AG04449 (cell line): ENCODE results near the gene TTC32.

- RRBS: 1% methylated on average over 38 of the region's 67 CpGs
These were observed 539 bp downstream of the RDH14 start for GRCh38 chr2:18559677-18560551.

- RRBS: no CpG with 5 or more reads among the region's 5 CpGs
These were observed 135.0 kb upstream of the NT5C1B start for GRCh38 chr2:18724245-18724935.

- RRBS: no CpG with 5 or more reads among the region's 9 CpGs
These were observed 115.4 kb downstream of the TTC32 start for GRCh38 chr2:19786061-19787188.

DNA sequence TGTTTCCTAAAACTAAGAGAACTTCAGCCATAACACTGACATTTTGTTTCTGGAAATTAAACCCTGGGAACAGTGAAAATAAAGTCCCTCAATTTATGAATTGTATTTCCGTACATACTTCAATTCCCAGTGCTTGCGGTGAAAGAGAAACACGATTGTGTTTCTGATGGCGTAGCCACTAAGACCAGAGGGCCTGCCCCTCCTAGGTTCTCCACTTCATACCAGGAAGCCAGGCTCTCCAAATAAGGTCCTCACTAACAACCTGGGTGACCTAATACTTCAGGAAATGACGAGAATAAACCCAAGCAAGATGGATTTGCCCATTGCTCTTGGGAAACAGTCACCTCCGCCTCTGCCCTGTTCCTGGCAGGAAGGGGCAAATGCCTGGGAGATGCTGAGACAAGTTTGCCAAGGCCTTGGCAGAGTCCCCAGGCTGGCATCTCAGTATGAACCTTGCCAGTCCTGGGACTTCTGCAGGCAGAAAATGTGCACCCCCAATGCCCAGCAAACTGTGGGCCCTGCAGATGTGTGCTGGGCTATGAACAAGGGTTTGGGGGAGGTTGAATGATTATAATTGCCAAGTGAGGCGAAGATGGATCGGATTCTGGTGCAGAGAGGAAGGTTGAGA lies 41.7 kb downstream of the TTC32 start:
- RRBS: no CpG with 5 or more reads among the region's 8 CpGs

GRCh38 chr2:19901829-19902432 lies at the start of gene TTC32:
TTC32 (minus strand) TSS chr2:19901983.
- RRBS: no CpG with 5 or more reads among the region's 36 CpGs

GRCh38 chr2:20013164-20013527 lies 678 bp upstream of the MATN3 start:
- RRBS: 32% methylated on average over 3 of the region's 8 CpGs

DNA sequence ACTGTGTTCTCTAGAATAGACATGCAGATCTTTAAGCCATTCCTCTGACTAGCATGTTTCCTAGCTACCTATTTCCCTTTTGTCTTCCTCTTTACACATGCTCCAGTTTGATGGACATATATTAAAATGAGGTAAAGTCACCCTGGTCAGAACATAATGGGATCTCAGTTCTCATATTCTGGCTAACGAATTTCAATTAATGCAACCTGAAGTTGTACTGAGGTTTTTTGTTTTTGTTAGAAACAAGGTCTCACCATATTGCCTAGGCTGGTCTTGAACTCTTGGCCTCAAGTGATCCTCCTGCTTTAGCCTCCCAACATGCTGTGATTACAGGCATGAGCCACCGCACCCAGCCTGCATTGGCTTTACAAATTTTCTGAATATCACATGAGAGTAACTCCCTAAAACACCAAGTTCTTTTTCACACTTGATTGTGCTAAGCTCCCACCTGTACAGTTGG lies 9.5 kb downstream of the LAPTM4A start:
- RRBS: no CpG with 5 or more reads among the region's 2 CpGs

GRCh38 chr2:20051093-20051305 lies 429 bp downstream of the LAPTM4A start:
- RRBS: no CpG with 5 or more reads among the region's 10 CpGs

- RRBS: no CpG with 5 or more reads among the region's 6 CpGs
These were observed 29.5 kb upstream of the LAPTM4A start for GRCh38 chr2:20080939-20081290.

GRCh38 chr2:20141040-20142009 lies 83.6 kb downstream of the SDC1 start:
- RRBS: no CpG with 5 or more reads among the region's 16 CpGs

GRCh38 chr2:20218688-20219810 lies 5.9 kb downstream of the SDC1 start:
- RRBS: no CpG with 5 or more reads among the region's 22 CpGs

DNA sequence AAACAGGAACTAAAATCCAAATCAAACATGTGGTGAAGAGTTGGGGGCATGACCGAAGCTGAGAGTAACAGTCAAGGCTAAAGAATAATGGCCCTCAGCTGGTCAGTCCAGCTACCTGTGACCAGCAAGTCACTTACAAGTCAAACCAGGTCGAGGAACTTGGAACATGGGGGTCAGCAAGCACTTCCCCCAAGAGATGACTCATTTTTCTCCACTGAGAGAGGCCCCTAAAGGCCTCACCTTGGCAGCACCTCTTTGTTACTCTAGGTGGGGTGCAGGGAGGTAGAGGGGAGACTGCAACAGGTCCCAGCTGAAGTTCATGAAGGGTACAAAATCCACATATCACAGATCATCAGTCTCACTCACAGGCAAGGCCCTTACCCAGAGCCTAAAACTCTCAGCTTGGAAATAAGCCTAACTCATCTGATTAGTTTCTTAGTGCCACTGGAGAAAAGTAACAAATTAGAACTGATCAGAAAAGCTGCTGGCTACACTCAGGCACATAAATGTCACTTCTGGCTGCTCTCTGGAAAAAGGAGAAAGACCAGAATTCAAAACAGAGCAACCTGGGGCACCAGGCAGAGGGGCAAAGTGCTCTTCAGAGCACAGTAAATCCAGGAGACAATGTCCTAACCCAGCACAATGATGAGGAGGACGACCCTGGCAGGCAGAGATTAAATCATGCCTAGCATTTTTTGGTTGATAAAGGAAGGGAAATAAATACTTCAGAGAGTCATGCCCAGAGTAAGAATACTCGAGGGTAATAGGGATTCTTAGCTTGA lies 3.9 kb downstream of the SDC1 start:
- RRBS: no CpG with 5 or more reads among the region's 4 CpGs

- RRBS: no CpG with 5 or more reads among the region's 10 CpGs
These were observed 59.4 kb downstream of the PUM2 start for GRCh38 chr2:20291083-20291897.

- RRBS: no CpG with 5 or more reads among the region's 3 CpGs
These were observed 46.5 kb downstream of the PUM2 start for GRCh38 chr2:20303923-20304852.

DNA sequence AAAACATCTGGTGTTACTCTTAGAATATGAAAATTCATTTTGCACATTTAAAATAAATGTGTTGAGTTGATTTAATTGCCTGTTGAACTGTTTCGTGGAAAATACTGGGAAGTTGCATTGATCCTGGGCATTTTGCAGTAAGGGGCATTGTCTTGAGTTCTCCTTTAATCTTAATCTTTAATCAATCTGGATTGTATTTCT lies 4.2 kb downstream of the RHOB start:
- RRBS: no CpG with 5 or more reads among the region's 1 CpG

GRCh38 chr2:20451344-20451797 lies 4.5 kb downstream of the RHOB start:
- RRBS: no CpG with 5 or more reads among the region's 4 CpGs

DNA sequence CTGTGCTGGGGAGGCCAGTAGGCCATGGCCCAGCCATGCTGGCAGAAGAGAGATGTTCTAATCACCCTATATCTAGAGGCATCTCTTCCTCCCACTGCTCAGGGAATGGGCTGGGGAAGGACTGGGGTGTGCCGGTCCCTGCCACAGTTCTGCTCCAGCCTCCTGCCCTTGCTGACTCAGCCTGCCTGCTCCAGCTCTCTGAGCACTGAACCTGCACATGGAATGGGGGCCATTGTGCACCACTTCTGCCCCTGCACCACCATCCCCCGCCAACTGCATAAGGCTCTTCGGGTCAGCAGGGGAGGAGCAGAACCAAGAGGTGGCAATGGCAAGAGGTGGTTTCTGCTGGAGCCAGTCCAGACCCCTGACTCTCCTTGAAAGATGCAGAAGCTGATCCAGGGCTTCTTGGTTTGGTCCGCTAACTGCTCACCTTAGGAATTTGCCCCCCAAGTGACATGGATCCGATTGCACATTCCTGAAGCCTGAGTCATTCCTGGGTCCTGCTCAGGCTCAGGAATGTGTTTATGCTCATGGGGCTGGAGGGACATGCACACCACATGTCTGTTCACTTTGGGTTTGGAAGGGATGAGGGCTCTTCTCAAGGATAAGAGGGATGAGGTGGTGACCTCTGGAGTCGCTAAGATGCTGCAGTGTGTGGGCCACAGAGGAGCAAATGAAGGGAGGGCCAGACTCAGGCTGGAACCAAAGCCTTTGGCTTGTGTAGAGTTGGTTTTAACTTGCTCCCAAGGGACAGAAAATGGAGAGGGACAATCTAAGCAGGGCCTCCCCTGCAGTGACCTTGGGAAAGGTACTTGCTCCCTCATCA lies 66.5 kb downstream of the HS1BP3 start:
- RRBS: no CpG with 5 or more reads among the region's 6 CpGs

DNA sequence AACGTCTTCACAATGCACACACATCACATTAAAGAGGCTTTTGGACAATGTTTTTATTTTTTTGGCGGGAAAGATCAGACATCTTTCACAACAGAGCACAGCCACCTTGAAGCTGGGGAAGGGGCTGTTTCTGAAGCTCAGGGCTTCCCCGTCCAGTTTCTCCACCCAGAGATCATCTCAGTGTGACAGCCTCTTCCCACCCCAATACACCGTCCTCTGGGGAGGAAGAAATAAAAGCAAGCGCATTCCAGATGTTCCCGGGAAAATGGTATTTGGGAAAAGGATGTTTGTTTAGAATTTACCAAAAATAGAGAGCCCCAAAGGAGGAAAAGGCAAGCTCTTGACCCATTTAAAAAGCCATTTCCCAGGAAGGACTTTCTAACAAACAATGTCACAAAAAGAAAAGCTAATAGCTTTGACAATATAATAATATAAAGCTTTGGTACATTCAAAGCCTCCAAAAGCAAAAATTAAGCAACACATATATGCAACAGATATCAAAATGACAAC lies 64.6 kb downstream of the HS1BP3 start:
- RRBS: no CpG with 5 or more reads among the region's 6 CpGs

DNA sequence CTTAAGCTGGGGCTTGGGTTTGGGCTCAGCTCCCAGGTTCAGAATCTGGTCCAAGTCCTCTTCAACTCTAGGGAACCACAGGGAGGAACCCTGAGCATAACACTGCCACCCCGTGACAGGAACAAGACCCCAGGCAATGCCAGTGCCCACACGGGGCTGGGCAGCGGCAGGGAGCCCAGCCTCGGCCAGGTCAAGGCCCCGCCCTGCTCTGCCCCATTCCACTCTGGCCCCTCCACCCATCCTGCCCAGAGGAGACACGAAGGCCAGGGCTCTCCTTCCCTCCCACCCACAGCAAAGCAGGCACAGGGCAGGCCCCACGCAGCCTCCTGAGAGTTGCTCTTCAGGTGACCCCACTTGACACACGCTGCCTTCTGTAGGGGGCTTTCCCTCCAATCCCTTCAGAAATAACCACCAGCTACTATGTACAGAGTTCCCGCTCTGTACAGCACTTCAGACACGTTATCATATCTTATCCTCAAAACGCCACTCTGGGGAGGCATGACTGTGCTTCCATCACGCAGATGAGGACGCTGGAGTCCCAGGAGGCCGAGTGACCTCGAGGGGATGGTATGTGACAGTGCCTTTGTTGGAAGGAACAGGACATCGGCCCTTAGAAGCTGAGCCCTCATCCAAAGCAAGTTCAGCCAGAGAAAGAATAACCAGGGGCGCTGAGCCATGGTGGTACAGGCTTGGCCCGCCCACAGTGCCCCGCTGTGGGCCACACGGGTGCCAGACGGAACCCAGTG lies 31.5 kb downstream of the HS1BP3 start:
- RRBS: no CpG with 5 or more reads among the region's 21 CpGs

- RRBS: no CpG with 5 or more reads among the region's 12 CpGs
These were observed 24.8 kb downstream of the HS1BP3 start for GRCh38 chr2:20625904-20626635.